HGPS cell (cell line): ENCODE measurements around a stretch of chr17.

DNA sequence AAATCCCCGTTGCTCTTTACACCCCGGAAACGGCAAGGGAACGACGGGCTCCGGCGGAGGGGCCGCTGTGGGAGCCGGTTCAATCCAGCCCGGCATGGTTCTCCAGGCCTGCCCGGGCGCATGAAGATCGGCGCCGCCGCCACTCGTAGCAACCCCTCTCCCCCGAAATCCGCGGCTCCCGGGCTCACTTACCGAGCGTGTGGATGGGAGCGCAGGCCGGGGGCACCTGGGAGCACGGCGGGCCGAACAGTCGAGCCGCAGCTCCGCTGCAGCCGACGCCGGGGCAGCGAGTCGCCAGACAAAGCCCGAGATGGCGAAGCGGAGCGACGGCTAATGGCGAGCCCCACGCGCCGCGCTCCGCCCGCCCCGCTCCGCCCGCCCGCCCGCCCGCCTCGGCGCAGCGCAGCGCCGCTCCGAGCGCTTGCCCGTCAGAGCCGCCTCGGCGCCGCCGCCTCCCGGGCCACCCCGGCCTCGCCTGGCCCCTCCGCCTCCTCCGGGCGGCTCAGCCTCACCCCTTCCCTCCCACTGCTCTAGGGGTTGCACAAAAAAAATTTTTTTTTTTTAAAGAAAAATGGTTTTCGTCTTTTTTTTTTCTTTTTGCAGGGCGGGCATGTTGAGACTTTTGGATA lies 1.2 kb upstream of the UBTF start:
- RRBS, result under 1% methylated on average over 24 of the region's 75 CpGs

- RRBS, result no CpG with 5 or more reads among the region's 16 CpGs
Measured at GRCh38 chr17:44279449-44280081, 11.6 kb upstream of the SLC4A1 start.

DNA sequence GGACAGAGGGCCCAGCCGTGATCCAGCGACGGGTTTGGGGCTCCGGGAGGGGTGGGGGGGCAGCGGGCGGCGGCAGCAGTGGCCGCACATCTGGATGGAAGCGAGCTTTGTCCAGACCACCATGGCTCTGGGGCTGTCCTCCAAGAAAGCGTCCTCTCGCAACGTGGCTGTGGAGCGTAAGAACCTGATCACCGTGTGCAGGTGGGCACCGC lies 244 bp downstream of the RUNDC3A start:
- RRBS, result 1% methylated on average over 4 of the region's 15 CpGs

DNA sequence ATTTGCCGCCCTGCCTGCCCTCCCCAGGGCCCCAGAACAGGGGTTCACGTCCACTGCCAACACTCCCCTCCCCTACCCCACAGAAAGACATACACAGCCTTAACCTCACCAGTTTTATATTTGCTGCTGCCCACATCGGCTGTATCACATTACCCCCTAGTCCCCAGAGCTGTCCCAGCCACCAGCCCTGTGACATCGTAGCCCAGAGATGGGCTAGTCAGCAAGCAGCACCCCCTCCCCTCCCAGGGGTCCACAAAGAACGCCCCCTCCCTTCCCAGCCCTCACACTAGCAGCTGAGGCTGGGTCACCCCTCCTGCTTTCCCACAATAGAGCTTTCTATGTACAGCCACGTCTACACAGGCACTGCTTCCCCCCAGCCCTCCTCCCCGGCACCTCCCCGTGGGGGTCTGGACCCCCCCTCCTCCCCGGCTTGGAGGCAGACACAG lies 8.0 kb downstream of the GRN start:
- RRBS, result 69% methylated on average over 1 of the region's 9 CpGs

- RRBS, result no CpG with 5 or more reads among the region's 98 CpGs
Measured at GRCh38 chr17:44384532-44385975, 4.4 kb downstream of the ITGA2B start.

DNA sequence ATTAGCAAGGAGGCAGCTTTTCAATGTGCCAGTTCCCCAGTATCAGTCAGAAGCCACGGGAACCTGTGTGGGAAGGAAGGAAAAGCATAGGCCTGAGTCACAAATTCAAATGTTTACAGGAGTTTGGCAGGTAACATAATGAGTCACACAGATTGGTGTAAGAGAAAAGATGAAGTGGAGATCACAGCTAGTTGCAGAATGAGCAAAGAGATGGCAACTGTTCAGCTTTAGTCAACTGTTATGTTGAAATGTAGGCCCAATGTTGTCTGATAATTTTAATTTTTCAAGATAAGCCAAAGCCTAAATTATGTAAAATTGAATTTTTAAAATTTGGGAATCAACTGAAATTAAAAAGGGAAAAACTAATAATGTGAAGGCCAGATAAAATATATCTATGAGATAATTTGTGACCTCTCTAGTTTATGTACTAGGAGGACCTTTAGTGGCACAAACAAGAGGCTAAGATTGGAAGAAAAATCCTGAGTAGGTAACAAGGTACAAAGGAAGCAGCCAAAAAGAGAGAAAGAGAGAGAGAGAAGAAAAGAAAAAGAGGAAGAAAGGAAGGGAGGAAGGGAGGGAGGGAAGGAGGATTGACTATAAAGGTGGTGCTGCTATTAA lies 28.3 kb upstream of the ITGA2B start:
- RRBS, result no CpG with 5 or more reads among the region's 1 CpG

DNA sequence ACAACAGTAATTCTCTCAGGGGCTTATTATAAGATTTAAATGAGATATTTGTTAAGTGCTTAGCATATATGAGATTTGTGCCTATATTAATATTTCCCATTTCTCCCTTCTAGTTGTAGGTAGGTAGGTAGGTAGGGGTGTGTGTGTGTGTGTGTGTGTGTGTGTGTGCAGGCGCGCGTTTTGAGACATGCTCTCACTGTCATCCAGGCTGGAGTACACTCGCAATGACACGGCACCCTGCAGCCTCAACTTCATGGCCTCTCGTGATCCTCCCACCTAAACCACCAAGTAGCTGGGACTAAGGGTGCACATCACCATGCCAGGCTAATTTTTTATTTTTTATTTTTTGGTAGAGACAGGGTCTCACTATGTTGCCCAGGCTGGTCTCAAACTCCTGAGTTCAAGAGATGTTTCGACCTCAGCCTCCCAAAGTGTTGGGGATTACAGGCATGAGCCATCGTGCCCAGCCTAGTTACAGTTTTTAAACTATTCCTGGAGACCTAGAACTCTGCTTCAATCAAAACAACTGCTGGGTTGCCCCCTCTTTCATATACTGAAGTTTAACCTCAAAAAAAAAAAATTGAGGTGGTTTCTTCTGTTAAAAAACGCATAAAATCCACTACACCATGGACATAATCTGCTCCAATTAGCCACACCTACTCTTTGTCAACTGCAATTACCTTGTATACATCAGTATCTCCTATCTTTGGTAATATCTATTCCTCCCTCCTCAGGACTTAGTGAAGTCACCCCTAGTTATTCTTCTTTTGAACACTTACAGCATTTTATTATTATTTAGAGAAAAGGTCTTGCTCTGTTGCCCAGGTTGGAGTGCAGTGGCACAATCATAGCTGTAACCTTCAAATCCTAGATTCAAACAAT lies 49.6 kb downstream of the GPATCH8 start:
- RRBS, result no CpG with 5 or more reads among the region's 9 CpGs

DNA sequence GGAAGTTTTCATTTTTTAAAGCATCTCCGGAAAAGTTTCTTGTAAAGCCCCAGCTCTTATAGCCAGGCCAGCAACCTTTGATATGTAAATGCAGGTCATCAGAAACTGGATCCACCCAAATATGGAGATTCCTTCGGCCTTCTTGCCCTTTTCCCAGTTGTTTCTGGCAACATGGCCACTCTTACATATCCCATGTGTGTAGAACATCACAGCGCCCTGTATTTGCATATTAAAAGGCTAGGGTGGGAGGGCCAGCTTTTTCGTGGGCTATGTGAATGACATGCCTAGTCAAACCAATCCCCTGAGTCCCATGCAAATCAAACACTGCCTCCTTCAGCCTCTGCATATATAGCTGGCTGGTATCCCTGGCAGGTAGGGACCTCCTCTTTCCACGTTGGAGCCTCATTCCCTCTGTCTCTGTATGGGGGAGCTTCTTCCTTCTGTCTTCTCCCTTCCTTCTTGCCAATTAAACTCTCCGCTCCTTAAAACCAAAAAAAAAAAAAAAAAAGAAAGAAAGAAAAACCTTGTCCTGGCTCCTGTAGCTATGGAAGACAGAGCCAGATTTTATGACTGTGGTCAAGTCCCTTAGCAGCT lies 8.6 kb upstream of the GPATCH8 start:
- RRBS, result no CpG with 5 or more reads among the region's 6 CpGs

- RRBS, result no CpG with 5 or more reads among the region's 6 CpGs
Measured at GRCh38 chr17:44757569-44757991, 1.2 kb upstream of the ADAM11 start.

- RRBS, result no CpG with 5 or more reads among the region's 45 CpGs
Measured at GRCh38 chr17:44774746-44775487, 16.1 kb downstream of the ADAM11 start.

DNA sequence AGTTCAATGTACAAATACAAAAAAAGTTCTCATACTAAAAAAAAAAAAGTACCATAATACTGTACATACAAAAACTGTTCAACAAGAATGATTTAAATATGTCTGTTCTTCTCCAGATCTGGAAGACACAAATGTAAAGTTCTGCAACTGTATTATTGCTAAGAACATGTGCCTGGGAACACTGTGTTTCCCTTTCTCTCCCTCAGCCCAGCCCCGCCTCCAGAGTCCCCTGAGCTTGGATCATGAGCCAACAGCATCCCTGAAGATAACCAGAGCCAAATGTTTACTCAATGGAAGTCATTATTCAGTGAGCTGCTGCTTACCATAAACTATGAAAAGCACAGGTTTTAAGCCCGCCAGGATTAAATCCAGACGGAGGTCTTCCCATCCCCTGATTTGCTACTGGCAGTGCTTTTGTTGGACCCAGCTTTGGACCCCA lies 25.8 kb downstream of the GJC1 start:
- RRBS, result no CpG with 5 or more reads among the region's 3 CpGs

DNA sequence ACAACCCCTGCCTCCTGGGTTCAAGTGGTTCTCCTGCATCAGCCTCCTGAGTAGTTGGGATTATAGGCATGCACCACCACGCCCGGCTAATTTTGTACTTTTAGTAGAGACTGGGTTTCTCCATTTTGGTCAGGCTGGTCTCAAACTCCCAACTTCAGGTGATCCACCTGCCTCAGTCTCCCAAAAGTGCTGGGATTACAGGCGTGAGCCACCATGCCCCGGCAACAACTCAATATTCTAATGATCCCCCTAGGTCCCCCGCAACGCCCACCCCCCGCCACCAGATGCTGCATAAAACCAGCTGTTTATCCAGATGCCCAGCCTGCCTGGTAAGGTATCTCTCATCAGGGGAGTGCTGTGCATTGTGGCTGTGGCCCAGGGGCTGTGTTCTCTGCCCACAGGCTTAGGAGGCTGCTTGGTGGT lies 1.2 kb downstream of the HIGD1B start:
- RRBS, result no CpG with 5 or more reads among the region's 7 CpGs

DNA sequence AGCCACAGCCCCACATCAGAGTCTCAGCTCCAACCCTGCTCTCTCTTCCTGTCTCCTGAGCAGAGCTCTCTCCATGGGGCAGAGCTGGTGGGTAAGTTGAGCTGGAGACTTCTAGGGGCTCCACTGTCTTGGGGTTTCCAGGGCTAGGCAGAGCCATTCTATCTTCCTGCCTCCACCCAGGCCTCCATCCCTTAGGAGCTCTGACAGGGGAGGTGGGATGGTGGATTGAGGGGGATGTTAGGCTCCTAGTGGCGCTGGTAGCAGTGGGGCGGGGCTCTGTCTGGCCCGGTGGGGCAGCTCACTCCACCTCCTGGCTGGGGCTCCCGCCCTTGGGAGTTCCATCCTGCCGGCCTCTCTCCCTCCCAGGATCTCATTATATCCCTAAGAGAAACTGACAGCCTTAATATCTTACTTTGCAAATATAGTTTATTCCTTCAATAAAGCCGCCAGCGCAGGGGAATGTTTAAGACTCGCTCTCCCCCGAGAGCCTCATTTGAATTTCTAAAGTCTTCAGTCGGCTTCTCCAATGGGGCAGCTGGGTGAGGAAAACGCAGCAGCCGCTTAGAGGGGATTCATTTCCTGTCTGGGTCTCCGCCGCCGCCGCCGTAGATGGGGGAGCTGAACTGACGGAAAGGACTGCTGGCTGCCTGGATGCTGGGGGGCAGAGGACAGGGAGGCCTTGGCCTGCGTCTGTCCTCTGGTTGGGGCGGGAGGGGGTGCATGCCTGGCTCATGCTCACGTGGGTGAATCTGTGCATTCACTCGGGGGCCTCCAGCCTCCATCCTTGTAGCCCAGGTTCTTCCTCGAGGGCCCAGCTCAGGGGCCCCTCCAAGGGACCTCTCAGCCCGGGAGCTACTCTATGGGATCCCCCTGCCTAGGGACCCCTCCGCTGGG lies 19.4 kb upstream of the C1QL1 start:
- RRBS, result 6% methylated on average over 3 of the region's 25 CpGs

DNA sequence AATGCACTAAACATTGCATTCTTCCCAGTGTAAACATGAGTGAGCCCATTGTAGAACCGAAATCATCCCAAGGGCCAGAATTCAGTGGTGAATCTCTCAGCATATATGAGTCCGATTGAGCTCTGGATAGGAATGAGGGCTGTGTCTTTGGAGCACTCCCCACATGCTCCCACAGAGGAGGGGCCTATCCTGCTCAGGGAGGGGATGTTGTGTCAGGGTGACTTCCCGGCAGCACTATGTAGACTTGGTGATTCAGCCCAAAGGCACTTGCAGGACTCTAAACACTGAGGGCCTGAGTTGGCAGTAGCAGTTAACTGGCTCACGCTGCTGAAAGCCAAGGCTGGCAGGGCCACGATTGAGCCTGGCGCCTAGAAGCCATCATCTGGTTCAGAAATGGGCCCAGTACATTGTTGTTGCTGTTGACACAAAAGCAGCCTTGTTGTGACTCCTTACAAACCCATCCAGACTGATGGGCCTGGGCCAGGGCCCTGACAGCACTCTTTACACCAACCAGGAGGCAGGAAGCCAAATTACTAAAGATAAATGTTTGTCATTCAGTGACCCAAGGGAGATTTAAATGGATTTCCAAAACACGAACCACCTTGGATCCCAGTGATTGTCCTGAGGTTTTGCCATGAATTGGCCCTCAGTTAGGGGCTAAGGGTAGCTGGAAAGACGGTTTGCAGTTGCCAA lies 31.9 kb downstream of the NMT1 start:
- RRBS, result no CpG with 5 or more reads among the region's 8 CpGs

DNA sequence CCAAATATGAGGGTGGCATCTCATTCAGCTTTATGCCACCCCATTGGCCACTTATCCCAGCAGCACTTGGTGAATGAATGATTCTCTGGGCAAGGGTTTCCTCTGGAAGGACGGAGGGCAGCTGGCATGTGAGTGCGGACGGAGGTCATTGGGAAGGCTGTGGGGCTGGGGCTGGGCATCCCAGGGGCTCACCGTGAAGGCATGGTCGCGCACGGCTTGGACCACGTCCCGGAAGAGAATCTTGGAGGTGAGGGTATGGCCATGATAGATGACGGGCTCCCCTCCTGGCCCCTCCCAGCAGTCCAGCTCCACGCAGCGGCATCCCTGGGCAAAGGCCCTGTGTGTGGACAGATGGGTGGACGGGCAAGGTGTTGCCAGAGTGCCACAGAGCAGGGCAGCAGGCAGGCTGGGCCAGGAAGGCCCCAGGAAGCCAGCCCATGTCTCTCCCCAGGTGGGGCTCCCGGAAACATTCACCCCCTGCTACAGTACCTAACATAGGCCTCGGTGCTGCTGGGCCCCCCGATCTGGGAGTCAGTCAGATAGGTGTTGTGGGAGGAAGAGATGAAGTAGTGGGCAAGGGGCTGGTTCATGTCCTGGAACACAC lies 14.4 kb downstream of the PLCD3 start:
- RRBS, result no CpG with 5 or more reads among the region's 16 CpGs

- RRBS, result no CpG with 5 or more reads among the region's 9 CpGs
Measured at GRCh38 chr17:45127085-45127483, 5.2 kb downstream of the PLCD3 start.

GRCh38 chr17:45135973-45136446 lies 523 bp downstream of the ACBD4 start:
- RRBS, result no CpG with 5 or more reads among the region's 15 CpGs

- RRBS, result no CpG with 5 or more reads among the region's 1 CpG
Measured at GRCh38 chr17:45158137-45158396, 3.6 kb upstream of the HEXIM2 start.

GRCh38 chr17:45170788-45171830 lies 9.4 kb downstream of the HEXIM2 start:
- RRBS, result no CpG with 5 or more reads among the region's 17 CpGs